ENCODE measurements around a stretch of chr10.

DNA sequence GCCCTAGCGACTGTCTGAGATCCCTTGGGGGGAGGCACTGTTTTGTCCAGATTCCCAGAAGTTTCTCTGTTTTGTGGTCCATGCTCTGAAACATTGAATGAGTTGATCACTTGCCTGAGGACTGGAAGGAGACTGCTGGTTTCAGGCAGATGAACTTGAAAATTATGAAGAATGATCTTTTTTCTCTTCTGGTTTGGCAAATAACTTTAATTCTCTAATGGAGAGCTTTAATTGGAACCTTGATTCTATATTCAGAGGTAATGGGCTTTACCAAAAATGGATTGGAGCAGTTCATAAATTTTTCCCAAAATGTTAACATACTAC lies 312.4 kb upstream of the ZNF32 start:
- PRO-cap = no peak

DNA sequence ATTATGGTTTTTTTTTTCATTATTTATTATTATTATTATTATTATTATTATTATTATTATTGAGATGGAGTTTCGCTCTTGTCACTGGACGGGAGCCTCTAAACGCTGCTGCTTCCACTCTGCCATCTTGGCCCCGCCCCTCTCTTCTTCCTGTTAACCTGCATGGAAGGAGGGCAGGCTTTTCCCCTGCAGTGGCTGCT lies 150.8 kb downstream of the CXCL12 start:
- PRO-cap = no peak

GRCh38 chr10:44294666-44295183 lies 90.2 kb downstream of the CXCL12 start:
- PRO-cap = no peak

- PRO-cap = no peak
Observed at GRCh38 chr10:44569618-44569990, 184.7 kb upstream of the CXCL12 start.

DNA sequence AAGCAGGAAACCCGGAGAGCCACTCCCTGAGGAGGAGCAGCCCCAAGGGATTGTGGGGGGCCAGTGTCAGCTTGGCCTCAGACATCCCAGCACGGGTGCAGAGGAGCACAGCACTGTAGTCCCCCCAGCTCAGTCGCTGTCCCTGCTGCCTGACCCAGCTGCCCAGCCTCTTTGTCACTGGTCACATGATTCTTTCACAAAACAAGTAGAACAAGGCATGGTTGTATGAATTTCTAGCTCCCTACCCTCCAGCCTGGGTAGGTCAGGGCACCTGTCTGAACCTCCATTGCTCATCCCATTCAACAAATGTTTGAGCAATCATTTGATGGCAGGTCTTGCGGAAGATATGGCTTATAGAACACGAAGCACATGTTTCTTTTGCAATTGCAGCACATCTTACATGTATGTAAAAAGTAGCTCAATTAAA lies 83.3 kb upstream of the TMEM72 start:
- PRO-cap = no peak

- PRO-cap = no peak
Observed at GRCh38 chr10:44879098-44880002, 31.8 kb upstream of the TMEM72 start.

DNA sequence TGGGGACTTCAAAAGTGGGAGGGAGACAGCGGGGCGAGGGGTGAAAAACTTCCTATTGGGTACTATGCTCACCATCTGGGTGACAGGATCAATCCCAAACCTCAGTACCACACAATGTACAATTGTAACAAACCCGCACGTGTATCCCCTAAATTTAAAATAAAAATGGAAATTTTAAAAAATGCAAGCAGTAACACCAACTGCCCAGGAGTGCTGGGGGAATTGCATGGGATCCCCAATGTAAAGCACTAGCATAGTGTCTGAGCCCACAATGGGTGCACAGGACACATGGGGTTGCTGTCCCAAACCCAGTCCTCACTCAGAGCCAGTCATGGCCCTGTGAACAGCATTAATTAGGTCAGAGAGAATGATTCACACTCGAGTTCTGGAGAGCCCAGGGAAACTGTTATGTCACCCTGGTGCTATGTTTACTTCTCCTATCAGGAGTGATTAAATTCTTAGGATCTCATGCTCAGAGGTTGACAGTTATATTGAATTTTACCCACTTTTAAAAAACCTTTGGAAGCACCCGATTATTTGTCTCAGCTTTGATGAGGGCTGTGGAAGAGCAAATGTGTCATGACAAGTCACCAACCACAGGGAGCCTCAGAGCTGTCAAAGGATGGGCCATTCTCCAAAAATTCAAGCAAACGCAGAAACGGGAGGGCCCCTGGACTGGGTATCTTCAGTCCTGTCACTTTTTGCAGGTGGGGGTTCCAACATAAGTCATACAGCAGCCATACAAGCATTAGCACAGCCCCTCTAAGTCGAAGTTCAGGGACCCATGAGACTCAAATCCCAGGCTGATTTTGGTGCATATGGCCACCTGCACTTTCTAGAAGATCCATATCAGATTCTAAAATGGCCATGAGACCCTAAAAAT lies 1.3 kb upstream of the RASSF4 start:
- PRO-cap = no peak

DNA sequence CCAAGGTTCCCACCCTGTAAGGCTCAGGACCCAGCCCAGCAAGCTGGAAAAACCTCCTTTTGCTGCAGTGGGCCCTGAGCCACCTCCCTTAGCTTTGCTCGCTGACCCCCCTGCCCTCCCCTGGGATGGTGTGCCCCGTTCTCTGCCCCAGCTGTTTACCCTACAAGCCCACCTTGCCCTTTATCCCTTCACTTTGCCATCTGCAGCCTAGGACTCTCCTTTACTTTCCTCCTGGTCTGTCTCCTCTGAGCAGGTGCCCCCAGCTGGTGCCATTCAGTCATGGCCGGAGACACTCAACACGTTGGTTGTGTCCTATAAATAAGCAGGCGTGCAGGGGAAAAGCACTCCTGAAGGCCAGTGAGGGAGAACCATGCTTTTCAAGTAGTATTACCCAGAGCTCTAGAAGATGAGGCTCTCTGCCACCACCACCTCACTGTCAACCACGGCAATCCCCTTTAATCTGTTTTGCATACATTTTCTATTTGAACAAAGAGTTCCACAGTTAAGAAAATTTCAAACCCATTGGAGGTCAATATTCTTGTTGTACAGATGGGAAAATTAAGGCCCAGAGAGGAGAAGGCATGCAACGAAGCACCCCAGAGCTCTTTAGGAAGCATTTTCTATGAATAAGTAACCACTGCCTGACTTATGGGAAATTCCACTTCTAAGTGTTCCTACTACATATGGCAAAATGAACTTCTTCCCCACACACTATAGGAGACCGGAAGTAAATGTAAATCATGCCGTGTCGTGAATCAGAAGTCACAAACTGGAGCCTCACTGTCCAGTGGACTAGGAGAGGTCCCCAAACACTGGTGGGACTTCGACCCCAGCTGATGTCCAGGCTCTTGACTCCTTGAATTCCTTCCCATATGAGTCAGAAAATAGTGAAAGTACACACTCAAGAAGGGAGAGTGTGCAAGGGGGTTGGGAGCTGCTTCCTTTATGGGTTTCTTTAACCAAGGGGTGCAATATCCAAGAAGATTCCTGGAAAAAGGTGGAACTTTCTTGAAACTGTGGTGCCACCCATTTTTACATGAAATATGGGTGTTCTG lies 6.3 kb downstream of the RASSF4 start:
- PRO-cap = no peak

DNA sequence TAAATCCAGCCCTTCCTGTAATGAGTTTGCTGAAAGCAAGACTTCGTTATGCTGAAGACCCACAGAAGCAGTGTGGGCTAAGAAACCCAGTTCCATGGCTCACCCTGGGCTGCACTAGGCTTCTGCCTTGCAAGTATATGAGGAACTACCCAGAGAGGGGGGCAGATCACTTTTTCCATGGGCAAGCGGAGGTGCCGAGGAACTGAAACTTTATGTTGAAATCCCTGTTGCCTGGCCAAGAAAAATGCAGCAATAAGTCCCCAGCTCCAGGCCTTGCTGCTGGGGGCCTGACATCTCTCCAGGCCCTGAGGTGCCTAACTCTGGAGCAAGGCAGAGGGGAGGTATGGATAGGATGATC lies 8.5 kb downstream of the RASSF4 start:
- PRO-cap = no peak

- PRO-cap = no peak
Observed at GRCh38 chr10:44971421-44971851, 7.2 kb downstream of the DEPP1 start.

GRCh38 chr10:44971852-44973059 lies 6.4 kb downstream of the DEPP1 start:
- PRO-cap = no peak

- PRO-cap = no peak
Observed at GRCh38 chr10:45224295-45224888, 91.0 kb downstream of the OR13A1 start.

DNA sequence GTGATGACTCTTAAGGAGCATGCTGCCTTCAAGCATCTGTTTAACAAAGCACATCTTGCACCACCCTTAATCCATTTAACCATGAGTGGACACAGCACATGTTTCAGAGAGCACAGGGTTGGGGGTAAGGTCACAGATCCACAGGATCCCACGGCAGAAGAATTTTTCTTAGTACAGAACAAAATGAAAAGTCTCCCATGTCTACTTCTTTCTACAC lies 14.8 kb upstream of the OR13A1 start:
- PRO-cap = no peak

DNA sequence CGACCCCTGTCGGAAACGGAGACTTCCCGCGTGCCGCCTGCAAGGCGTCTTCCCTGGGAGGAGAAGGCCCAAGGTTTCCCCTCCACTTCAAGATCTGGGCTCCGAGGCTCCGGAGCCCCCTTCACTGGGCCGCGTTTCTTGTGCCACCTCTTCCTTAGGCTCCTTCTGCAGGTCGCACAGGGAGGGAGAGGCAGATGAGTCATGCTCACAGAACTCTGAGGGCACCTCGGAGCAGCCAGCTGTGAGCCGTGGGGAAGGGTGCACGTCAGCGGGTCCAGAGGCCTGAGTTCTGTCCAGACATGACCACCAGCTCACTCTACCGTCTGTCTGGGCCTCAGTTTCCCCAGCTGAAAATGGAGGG lies 626 bp downstream of the ALOX5 start:
- PRO-cap = no peak

DNA sequence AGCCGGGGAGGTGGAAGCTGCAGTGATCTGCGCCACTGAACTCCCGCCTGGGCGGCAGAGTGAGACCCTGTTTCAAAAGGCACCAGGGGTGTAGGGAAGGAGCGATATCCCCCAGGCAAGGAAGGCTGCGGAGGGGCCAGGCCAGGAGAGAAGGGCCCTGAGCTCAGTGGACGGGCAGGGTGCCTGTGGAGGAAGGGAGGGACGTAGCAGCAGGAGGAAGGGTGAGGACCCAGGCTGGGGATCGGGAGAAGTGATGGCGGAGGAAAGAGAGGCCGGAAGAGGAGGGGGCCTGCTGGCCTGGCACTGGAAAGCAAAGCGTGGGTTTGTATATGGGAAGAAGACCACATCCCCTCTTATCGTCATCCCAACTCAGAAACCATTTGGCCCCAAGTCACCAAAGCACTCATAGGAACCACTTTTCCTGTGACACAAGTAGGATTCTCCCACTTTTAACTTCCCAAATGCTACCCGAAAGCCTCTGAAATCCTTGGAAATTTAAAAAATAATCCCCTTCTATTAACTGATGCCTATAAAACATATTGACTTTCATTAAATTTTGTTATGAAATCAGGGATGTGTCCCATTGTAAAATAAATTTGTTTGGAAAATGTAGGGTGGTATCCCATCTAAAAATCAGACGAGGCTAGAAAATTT lies 45.8 kb downstream of the ALOX5 start:
- PRO-cap = no peak

GRCh38 chr10:45471380-45471886 lies 63.7 kb downstream of the MARCHF8 start:
- PRO-cap = no peak

DNA sequence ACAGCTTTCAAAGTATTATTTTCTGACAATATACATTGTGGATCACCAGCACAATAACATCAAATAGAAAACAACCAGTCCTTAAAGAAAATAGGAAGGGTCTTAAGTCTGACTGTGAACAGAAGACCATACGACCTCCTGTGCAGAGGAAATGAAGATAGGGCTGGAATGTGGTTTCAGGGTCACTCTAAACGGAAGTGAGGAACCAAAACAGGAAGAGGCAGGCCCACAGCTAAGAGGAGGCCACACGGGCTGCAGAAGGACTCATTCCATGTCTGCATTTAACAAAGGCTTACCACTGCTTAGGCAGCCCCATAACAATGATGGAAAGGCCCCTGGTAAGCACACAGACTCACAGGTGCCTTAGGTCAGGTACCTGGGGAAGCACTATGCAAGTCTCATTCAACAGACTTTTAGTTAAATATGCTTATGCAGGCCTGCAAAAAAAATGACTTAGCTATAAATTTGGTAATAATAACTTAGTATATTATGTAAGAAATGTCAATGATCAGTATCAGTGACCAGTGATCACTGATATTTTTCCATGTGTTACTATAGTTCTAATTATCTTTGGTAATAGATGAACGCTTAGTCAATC lies 22.4 kb upstream of the MARCHF8 start:
- PRO-cap = no peak

DNA sequence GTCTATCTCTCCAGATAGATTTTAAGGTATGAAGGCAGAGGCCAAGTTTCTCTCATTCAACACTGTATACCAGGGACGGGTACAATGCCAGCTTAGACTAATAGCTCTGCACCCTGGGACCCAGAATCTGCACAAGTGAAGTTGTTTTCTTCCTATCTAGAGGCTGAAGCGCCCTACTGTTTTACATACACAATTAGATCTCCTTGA lies 929 bp upstream of the TIMM23 start:
- PRO-cap = no peak

DNA sequence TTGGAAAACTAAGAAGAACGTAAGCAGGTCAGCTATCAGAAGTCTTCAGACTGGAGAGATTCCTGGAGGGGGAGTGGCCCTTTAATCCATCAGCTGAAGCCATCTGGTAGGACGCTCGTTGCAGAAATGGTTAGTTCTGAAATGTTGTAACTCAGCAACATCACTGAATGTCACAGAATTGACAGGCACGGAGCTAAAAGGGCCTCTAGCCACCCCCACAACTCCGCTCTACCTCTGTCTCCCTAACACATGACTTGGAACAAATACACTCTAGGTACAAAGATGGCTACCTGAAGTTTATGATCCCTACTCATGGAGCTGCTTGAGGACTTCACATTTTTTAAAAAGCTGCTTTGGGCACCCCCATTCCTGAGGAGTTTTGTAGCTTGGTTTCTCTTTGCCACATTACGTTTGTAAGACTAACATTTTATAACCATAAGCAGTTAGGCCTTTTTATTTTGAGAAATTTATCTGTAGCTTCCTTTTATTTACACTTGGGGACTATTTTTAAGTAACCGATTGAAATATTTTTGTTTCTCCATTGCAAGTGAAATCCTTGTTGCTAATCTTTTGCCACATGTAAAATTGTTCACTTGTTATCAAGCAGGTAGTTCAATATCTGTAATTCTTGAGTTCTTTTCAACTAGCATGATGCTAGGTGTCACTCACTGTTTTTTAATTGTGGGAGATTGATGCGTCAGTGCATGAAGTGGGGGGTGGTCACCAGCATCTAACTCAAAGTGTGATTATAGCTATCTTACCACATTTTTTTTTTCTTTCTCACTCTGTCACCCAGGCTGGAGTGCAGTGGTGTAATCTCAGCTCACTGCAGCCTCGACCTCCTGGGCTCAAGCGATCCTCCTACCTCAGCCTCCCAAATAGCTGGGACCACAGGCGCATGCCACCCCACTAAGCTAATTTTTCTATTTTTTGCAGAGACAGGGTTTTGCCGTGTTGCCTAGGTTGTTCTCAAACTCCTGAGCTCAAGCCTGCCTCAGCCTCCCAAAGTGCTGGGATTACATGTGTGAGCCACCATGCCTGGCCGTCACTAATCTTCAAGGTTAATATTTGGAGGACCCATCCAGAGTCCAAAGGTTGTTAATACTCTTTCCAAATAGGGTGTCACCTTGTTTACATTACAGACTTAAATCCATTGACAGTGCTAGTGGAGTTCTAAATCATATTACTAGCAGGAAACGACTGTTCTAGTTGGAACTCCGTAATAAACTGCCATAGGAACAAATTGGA lies 28.6 kb downstream of the NCOA4 start:
- PRO-cap = no peak

DNA sequence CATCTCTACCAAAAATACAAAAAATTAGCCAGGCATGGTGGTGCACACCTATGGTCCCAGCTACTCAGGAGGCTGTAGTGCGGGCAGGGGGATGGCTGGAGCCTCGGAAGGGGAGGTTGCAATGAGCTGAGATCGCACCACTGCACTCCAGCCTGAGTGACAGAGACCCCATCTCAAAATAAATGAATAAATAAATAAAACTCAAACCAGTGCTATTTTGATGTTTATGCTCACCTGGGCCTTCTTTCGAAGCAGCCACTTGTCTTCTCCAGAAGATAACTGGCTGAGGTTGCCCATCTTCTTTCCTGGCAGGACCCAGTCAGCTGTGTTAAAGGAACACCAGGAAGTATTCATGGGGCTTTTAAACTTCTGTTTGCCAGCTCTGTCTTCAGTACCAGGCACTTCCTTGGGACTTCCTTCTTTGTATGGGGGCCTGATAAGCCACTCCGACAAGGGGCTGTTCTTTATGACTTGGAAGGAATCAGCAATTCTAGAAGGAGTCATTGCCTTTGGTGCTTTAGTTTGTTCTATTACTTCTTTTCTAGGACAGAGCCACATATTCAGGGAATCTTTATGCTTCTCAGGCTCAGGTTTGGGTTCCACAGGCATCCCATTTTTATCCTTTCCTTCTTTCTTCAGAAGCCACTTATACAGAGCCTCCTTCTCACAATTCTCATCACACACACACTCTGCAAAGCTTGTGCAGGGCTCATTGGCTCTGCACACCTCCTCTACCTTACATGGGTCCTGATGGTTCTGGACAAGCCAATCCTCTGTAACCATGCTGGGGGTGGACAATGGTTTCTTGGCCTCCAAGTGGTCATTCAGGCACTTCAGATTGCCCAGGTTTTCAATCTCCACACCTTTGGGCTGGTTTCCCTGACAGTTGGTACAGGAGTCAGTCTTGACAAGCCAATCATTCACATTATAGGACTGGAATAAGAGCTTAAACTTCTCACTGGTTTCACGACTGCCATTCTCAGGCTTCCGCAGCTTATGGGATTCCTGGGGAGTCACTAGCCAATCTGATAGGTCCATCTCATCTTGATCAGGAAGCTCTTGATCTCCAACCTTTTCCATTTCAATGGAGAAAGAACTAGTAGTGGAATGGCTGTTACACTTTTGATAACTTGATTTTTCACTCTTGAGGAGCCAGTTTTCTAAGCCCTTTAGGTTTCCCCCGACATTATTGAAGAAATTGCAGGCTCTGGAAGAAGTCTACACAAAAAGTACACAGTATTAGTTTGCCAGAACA lies 20.0 kb downstream of the NCOA4 start:
- PRO-cap = no peak